HL-60 (cell line): Measurements from ENCODE around the genes PNMA3, MAGEA1, ZNF275, PNMA6E and DUSP9.

GRCh38 chrX:152932468-152932982, 34.7 kb downstream of the ZNF185 start:
- RRBS: 96% methylated on average over 3 of the region's 8 CpGs

DNA sequence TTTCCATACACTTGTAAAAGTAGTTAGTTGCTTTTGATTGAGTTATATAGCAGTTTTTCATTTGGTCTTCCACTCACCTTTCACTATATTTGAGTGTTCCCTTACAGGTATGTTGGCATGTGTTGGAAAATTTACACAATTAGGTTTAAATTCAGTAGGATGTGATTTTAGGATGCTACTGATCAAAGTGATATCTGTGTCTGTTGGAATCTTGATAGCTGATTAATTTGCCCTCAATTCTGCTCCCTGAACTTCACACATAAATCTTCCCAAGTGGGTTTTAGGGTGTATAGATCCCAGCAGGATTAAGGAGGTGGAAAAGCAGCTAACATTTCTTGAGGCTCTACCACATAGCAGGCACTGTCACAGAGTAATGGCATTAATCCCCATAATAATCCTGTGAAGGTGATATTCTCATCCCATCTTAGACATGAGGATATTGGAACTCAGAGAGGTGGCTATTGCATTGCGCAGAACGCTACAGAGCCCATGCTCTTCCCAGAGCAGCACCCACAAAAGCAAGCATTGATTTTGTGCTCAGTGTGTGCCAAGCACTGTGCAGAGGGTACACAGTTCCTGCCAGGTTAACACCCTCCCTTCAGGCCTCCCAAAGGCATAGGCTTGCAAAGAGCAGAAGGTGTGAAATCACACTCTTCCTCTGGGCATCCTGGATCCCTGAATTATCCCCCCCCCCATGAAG, 22.0 kb downstream of the PNMA5 start:
- RRBS: no CpG with 5 or more reads among the region's 2 CpGs

- RRBS: 31% methylated on average over 39 of the region's 70 CpGs
Observed at GRCh38 chrX:153055988-153056628, at the start of gene PNMA3. TSS of gene PNMA3 (plus strand) at chrX:153056470.

DNA sequence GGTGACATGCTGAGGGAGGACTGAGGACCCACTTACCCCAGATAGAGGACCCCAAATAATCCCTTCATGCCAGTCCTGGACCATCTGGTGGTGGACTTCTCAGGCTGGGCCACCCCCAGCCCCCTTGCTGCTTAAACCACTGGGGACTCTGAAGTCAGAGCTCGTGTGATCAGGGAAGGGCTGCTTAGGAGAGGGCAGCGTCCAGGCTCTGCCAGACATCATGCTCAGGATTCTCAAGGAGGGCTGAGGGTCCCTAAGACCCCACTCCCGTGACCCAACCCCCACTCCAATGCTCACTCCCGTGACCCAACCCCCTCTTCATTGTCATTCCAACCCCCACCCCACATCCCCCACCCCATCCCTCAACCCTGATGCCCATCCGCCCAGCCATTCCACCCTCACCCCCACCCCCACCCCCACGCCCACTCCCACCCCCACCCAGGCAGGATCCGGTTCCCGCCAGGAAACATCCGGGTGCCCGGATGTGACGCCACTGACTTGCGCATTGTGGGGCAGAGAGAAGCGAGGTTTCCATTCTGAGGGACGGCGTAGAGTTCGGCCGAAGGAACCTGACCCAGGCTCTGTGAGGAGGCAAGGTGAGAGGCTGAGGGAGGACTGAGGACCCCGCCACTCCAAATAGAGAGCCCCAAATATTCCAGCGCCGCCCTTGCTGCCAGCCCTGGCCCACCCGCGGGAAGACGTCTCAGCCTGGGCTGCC, at the start of gene MAGEA1:
TSS of gene MAGEA1 (plus strand) at position 515 of the 718 bp plus-strand sequence.
- RRBS: no CpG with 5 or more reads among the region's 23 CpGs

DNA sequence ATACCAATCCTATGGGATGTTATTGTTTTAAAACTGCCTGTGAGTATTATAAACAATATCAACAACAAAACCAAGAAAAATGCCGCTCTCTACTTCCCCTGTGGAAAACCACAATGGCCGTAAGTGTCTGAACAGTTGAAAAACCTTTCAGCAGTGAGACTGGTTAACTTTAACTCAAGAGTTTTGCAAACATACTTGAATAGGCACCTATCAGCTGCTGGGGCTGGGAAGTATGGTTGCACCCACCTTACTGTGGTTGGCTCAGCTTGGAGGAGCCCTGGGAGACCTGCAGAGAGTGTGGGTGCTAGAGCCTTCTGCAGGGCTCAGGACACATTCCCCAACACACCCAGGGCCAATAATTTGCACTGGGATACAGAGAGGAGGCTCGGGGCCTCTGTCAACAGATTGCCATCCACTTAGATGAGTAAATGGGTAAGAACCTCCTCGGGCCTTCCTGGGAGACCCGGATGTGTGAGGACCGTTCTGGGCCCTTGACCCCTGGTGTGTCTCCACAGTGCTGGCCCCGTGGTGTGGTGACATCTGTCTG, 40.5 kb upstream of the PWWP4 start:
- RRBS: no CpG with 5 or more reads among the region's 7 CpGs

- RRBS: 3% methylated on average over 10 of the region's 91 CpGs
Observed at GRCh38 chrX:153333610-153334656, at the start of gene ZNF275. TSS of gene ZNF275 (plus strand) at chrX:153334153.

- RRBS: no CpG with 5 or more reads among the region's 7 CpGs
Observed at GRCh38 chrX:153370923-153371550, 30.1 kb downstream of the PNMA6E start.

DNA sequence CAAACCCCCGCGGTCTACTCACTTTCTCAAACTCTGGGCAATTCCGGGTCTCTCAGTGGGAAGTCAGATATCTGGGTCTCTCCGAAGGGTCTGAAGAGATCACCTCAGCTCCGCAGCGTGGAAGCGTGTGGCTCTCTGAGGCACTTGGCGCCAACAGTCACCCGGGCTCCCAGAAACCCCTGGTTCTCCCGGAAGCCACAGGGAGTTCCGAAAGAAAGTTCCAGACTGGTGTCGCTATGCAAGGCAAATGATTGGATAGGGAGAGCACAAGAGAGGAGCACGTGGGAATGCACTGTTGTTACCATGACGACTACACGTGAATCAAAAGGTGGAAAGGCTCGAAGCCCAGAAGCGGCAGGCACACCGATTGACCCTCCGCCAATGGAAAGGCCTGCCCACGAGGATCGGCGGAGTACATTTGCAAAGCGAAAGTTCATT, at the start of gene PNMA6E:
TSS of gene PNMA6E (minus strand) at position 129 of the 438 bp plus-strand sequence.
- RRBS: 89% methylated on average over 4 of the region's 23 CpGs

DNA sequence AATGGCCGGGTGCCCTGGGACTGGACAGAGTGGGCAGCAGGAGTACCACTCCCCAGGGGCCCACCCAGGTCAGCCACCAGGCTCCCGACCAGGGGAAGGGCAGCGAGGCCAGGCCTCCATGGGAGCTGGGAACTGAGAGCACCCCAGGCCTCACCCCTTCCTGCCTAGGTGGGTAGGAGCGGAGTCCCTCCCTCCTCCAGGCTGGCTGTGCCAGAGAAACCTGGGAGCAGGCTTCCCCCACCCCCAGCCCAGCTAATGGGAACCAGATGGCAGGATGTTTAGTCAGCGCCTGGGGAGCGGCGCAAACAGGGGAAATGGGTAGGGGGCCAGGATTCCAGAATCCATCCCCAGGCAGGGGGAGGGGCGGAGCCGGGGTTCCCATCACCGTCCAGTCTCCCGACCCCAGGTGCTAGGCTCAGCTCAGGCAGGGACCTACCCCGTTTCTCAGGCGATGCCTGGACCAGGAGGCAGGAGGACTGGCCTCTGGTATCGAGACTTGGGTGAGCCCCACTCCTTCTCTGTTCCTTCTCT, 6.7 kb upstream of the HAUS7 start:
- RRBS: 23% methylated on average over 1 of the region's 14 CpGs

DNA sequence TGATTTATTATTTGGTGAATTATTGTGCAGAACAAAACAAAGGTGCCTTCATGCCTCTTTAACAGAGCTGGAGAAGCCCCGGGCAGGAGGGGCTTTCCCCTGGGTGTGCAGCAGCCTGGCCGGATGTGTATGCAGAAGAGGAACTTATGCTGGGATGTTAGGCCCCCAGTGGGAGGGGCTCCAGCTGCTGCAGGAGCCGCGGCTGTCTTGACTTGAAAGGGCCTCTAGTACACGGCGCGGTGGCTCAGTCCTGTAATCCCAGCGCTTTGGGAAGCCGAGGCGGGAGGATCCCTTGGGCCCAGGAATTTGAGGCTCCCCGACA, 16.0 kb downstream of the CCNQ start:
- RRBS: no CpG with 5 or more reads among the region's 11 CpGs

GRCh38 chrX:153646906-153647523, at the start of gene DUSP9:
TSS of gene DUSP9 (plus strand) at chrX:153647203.
- RRBS: 3% methylated on average over 6 of the region's 62 CpGs

- RRBS: no CpG with 5 or more reads among the region's 38 CpGs
Observed at GRCh38 chrX:153685999-153687372, 1.2 kb upstream of the SLC6A8 start.

GRCh38 chrX:153706519-153707307, 17.5 kb downstream of the BCAP31 start:
- RRBS: no CpG with 5 or more reads among the region's 16 CpGs

GRCh38 chrX:153724002-153724272, 250 bp downstream of the BCAP31 start:
- RRBS: 5% methylated on average over 20 of the region's 28 CpGs

DNA sequence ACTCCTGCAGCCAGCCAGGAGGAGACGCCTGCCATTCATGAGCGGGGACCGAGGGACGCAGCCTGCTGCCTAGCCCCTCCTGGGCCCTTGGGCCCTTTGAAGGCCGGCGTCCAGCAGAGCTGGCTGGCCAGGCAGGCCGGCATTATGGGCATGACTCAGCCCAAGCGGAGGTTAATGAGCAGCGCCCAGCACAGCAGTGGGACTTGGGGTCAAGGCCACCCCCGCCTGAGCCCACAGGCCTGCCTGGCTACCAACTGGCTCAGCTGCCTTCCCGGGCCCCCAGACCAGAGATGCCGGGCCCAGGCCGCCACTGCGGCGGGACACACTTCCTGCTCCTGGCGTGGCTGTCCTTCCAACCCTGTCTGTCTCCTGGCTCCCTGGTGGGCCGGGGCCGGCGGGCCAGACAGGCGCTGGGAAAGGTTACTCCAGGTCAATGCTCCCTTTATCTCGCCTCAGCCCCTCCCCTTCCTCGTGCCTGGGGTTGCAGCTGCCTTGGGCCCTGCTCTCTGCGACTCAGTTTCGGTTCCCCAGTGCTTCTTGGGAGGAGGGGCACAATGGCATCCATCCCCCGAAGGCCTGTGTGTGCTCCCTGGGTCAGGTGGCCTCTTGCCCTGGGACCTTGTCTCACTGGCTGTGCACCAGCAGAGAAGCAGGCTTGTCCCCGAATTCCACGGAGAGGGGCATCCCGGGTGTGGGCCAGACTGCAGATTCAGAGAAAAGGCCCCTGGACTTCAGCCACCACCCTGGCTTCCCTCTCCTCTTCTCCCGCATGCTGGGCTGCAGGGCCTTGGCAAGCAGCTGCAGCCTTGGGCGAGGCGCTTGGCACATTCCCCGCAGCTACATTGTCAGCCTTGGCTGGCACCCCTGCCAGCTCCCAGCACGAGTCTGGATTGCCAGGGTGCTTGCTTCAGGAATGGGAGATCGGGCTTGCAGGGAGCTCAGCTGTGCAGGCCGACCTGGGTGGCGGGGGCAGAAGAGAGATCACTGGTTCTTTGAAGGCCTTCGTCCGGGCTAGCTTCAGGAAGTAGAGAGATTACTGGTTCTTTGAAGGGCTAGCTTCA, 2.2 kb downstream of the ABCD1 start:
- RRBS: 3% methylated on average over 6 of the region's 38 CpGs

DNA sequence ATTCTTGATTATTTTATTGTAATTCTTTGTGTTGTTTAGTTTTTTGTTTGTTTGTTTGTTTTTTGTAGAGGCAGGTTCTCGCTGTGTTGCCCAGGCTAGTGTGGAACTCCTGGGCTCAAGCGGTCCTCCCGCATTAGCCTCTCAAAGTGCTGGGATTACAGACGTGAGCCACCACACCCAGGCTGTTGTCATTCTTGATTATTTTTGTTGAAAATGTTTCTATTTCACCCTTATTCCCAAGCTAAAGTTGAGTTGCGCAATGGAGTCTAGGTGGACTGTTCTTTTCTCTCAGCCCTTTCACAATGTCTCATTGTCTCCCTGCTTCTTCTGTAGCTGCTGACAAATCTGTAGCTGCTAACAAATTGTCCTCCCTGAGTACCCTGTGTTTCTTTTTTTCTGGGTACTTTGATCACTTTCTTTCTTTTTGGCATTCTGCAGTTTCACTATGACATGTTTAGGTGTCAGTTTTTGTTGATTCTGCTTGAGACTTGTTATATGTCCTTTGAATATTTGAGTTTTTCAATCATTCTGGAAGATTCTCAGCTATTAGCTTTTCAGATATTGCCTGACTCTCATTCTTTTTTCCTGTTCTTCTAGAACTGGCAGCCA, 6.4 kb downstream of the ABCD1 start:
- RRBS: no CpG with 5 or more reads among the region's 5 CpGs

GRCh38 chrX:153743311-153744118, 18.9 kb downstream of the ABCD1 start:
- RRBS: 60% methylated on average over 4 of the region's 38 CpGs

DNA sequence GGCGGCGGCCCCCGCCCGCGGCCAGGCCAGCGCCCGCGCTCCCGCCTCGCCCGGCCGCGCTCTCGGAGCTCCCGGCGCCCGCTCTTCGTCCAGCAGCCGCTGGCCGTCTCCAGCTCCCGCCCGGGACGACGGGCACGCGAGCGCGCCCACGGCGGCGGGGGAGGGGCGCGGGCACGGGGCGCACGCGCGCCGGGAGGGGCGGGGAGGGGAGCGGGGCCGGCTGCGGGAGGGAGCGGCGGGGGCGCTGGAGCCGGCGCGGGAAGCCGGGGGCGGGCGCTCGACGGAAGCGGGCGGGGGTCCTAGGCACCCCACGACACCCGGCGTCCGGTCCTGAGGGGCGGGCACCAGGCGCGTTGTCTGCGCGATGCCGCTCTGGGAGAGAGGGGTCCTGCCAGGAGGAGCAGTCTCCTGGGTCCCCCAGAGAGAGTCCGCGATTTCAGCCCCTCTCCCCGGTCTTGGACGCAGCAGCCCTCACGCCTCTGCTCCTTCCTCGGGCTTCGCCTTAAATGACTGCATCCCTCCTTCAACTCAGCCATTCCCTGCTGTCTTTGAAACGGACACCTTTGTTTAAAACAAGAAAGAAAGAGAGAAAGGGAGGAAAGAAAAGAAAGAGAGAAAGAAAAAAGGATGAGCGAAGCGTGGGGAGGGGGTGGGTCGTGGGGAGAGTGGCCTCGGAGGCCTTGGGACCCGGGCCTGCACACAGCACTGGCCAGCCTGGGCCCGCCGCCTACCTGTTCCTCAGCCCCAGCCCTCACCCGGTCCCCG, 615 bp upstream of the PDZD4 start:
- RRBS: 8% methylated on average over 47 of the region's 83 CpGs

DNA sequence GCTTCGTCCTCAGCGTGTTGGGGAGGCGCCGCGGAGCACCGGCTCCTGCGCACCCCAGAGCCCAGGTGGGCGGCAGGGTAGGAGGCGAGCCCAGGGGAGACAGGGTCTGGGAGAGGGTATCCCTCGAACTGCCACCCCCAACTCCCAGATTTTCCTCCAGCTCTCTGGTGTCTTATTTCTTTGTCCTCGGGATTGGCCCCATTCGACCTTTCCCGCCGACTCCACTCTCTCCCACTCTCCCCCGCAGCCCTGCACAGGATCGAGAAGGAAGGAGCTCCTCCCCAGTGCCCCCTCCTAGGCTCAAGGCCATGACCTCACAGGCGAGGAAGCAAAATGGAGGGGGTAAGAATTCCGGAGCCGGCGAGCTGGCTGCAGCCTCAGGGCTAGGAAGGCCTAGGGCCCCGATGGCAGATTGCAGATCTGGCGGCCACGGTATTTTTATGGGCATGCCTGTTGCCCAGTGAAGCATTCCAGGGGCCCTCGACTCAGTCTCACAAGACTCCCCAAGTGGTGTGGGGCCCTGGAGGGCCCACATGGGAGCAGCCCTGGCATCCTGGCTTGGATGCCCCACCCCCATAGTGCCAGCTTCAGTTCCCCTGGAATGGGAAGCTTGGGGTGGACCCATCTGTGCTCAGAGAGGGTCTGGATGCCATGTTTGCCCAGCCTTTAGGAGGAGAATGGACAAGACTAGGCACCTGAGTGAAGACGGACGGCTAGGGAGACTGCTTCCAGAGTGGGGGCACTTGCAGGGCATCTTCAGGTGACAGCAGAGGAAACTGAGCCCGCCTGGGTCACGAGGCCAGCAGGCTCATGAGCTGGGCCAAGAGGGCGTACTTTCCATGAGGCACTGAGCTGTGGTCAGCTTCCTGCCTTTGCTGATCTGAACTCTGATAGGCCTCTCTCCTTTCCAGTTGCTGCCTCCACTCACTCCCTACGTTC, 1.0 kb upstream of the L1CAM start:
- RRBS: 58% methylated on average over 5 of the region's 30 CpGs

- RRBS: no CpG with 5 or more reads among the region's 55 CpGs
Observed at GRCh38 chrX:153910089-153910971, 5.9 kb downstream of the AVPR2 start.